ENCODE measurements around the gene SETD9.

DNA sequence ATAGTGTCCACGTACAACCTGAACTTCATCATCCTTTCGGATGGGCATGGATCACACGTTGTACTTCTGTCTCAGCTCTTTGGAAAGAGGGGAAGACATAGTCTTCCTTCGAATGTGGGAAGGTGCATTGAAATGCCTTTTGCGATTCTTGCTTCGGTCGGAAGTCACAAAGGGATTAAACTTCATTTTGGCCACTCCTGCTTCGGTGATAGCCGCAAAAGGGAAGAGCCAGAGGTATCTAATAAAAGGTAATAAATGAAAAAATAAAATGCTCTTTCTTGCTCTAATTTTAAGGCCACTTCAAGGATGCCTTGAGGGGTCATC, 271.7 kb upstream of the ANKRD55 start:
- PRO-cap, result no peak
- CAGE, long polyA plus RNA, result no peak

DNA sequence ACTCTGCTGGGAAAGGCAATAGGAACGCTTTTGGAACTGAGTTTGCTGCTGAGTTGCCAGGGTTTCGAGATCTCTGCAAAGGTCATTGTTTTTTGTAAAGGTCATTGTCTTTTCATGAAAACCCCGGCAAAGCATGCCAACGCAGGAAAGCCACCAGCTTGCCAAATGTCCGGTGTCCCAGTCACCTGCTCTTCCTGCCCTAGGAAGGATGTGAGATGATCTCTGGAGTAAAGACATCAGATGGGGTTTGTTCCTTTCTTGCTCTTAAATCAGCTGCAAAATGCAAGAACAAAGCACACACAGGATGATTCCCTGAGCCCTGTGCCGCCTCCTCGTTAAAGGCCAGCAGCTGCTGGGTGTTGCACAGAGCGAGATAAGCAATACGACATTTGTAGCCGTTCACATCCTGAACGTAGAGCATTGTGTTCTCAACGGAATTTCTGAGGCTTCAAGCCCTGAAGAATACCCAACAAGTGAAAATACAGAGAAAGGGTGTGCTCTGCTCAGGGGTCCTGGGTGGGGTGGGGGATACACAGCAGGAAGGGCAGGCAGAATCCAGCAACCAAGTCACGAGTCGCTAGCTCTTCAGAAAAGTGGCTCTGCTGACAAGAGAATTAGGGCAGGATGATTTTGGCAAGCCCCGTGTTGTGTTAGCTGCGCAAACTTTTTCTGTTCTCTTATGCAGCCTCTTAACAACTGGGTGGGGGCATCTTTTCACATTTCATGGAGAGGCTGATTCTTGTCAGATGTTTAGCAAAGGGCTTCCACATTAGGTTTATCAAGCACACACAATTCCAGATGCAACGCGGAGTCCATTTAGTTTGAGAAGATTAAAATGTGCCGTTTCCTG, 229.2 kb upstream of the MAP3K1 start:
- PRO-cap, result no peak
- CAGE, long polyA plus RNA, result no peak

GRCh38 chr5:56638203-56638696, 177.1 kb upstream of the MAP3K1 start:
- PRO-cap, result no peak
- CAGE, long polyA plus RNA, result no peak

GRCh38 chr5:56686139-56687257, 128.9 kb upstream of the MAP3K1 start:
- PRO-cap, result unidirectional peak, minus-strand start at chr5:56686508; bidirectional peak, plus-strand start at chr5:56686983, minus-strand start at chr5:56686831
- CAGE, long polyA plus RNA, result no peak

DNA sequence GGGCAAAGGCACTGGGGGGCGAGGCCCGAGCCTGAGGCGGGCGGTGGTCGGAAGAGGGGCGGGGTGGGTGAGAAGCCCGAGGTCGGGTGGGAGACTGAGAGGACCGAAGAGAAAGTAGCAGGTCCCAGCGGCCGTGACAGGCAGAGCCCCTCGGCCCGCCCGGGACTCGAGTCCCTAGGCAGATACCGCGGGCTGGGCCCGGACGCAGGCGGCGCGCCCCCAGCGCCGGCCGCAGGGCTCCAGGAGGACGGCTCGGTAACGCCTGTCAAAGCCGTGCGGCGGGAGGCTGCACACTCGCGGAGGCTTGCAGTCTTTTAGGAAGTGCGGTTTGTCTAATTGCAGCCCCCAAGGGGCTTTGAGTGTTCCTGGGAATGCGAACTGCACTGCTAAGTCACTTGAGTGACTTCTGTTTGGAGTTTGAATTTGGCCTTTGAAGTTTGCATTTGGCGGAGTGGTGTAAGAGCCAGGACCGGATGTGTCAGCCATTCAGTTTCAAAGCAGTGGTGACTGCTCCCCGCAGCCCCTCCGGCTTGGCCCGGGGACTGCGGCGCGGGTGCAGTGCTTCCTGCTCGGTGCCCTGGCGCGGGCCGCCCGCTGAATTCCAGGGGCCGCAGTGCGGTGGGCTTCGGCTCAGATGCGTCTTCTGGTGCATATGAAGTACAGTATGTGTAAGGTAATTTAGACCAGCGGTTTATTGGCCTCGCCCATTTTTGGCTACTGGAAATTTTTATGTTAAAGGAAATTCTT, 1.3 kb downstream of the MAP3K1 start:
- PRO-cap, result bidirectional peak, plus-strand start at position 528 of the sequence, minus-strand start at position 505 of the sequence; bidirectional peak, plus-strand start outside the sequence, minus-strand start at position 654 of the sequence
- CAGE, long polyA plus RNA, result no peak

- PRO-cap, result bidirectional peak, plus-strand start at chr5:56817297, minus-strand start at chr5:56817097; bidirectional peak, plus-strand start at chr5:56817531, minus-strand start at chr5:56817414
- CAGE, long polyA plus RNA, result no peak
Measured at GRCh38 chr5:56817191-56817702, 1.9 kb downstream of the MAP3K1 start.

GRCh38 chr5:56835340-56835901, 20.1 kb downstream of the MAP3K1 start:
- PRO-cap, result no peak
- CAGE, long polyA plus RNA, result no peak

DNA sequence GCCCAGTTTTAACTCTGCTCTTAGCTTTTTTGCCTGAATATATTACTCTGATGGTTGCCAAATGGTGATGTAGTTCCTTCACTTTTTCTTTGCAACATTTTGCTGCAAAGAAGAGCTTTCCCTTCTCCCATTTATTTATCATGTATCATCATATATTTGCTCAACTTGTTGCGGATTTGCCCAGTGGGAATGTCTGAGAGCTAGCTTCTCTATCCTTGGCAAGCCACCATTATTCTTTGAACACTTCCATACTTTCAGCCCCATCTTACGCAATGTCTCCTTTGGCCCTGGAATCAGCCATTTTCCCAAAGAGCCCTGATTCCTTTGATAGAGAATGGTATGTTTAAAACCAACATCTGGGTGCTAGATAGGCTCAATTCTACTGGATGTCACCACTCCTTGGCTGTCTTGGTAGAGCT, 12.7 kb upstream of the SETD9 start:
- PRO-cap, result no peak
- CAGE, long polyA plus RNA, result no peak

GRCh38 chr5:56908982-56909687, at the start of gene SETD9:
Gene SETD9, plus strand, starts transcription at chr5:56909596.
- PRO-cap, result bidirectional peak, plus-strand start at chr5:56909260, minus-strand start at chr5:56909228; bidirectional peak, plus-strand start at chr5:56909531, minus-strand start at chr5:56909454
- CAGE, long polyA plus RNA, result no peak

DNA sequence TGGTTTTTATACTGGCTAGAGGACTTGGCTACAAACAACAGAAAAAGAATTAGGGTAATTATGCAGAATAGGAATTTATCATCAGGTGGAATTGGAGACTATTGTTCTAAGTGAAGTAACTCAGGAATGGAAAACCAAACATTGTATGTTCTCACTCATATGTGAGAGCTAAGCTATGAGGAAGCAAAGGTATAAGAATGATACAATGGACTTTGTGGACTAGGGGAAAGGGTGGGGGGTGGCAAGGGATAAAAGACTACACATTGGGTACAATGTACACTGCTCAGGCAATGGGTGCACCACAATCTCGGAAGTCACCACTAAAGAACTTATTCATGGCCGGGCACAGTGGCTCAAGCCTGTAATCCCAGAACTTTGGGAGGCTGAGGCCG, 51.6 kb upstream of the MIER3 start:
- PRO-cap, result no peak
- CAGE, long polyA plus RNA, result no peak

- PRO-cap, result no peak
- CAGE, long polyA plus RNA, result no peak
Measured at GRCh38 chr5:58112984-58113704, 346.7 kb downstream of the PLK2 start.

- PRO-cap, result no peak
- CAGE, long polyA plus RNA, result no peak
Measured at GRCh38 chr5:58459351-58459659, 581 bp downstream of the PLK2 start.

DNA sequence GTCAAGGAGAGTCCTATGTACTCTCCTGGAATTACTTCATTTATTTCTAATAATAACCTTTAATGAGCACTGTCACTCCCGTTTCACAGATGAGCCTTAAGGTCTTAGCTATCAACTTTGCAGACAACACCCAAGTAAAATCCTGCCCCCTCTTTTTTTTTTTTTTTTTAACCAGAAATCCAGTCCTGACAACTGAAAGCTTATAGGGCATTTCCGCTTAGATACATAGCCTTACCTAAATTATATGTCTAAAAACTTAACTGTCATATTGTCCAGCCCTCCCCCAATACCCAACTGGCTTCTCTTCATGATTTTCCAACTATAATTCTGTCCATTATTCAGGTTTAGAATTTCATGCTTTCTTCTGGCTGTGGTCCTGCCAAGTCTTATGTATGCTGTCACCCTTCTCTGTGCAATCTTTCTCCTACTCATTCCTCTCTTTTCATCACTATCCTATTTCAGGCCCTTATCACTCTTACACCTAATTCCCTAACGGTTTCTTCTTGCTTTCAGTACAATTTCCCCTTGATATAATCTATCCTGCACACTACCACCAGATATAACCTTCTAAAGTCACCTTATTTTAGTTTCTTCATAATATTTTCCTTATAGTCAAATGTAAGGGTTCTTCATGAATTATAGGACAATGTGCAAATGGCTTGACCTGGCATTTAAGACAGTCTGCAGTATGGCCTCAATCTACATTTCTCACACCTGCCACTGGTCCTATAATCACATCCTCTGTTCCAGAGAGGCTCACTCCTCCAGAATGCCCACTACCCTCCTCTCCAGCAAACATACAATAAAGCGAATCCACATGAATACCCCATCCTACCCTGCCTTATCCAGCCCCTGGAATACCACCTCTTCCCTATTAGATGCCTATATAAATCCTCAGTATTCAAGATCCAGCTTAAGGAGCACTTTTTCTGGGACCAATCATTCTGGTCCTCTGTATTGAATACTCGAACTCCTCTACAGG, 436.2 kb downstream of the RAB3C start:
- PRO-cap, result no peak
- CAGE, long polyA plus RNA, result no peak

DNA sequence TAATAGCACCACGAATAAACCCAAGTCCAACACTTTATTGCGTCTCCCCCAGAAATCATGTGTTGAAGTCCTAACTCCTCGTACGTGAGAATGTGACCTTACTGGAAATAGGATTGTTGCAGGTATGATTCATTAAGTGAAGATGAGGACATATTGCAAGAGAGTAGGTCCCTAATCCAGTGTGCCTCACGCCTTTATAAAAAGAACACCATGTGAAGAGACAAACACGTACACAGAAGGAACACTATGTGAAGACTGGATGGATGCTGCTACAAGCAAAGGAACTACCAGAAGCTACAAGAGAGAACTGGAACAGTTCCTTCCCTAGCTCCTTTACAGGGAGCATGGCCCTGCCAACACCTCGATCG, 276.2 kb downstream of the PDE4D start:
- PRO-cap, result no peak
- CAGE, long polyA plus RNA, result no peak

DNA sequence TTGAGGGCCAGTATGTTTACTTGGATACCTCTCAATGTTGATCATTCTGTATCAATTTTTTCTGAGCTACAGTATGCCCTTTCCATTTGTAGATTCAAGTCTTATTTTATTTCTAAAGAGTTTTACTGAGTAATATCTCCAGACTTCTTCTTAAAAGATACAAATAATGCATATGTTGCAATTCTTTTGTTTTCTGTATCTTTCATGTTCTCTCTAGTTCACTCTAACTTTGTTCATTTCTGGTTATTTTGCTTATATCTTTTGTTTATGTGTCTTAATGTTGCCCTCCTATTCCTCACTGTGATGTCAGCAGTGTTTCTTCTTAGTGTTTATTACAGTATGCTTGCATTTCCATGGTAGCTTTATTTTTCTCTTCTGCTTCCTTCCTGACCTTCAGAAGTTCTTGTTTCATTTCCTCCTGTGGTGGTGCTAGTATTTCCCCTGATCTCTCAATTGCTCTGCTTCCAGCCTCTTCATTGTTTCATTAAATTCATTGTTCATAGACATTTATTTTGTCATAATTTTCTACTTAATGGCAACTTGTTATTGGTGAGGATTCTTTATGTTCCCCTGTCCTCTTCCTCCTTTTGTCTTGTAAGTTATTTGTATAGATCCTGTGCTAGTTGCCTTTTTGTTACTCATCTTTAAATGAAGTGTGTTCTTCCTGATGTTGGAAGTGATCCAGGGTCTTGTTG, 160.8 kb downstream of the DEPDC1B start:
- PRO-cap, result bidirectional peak, plus-strand start at position 412 of the sequence, minus-strand start at position 305 of the sequence
- CAGE, long polyA plus RNA, result no peak

- PRO-cap, result no peak
- CAGE, long polyA plus RNA, result no peak
Measured at GRCh38 chr5:61279964-61280520, 52.0 kb upstream of the ZSWIM6 start.

DNA sequence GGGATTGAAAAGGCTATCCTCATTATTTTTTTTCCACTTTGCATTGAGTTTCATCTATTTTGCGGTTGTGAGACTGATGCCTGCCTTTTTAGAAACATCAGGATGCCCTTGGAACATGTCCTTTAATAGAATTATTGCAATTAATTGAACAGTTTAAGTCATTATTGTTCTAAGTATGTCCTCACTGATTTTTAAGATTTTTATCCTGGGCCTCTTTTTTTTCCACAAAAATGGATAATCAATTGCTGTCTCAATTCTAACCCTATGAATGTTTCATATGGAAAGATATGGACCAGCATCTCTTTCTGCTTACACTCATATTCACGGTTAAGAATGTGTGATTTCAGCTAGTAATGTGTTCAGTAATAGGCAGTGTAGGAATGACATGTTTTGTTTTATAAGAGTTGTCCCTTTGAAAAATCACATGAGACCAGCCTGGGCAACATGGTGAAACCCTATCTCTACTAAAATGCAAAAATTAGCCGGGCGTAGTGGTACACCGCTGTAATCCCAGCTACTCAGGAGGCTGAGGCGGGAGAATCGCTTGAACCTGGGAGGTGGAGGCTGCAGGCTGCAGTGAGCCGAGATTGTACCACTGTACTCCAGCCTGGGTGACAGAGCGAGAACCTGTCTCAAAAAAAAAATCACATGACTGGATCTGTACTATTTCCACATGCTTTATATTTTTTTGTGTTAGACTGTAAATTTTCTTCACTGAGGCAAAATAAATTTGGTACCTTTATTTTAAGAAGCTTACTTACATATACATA, 6.9 kb downstream of the ZSWIM6 start:
- PRO-cap, result no peak
- CAGE, long polyA plus RNA, result no peak

DNA sequence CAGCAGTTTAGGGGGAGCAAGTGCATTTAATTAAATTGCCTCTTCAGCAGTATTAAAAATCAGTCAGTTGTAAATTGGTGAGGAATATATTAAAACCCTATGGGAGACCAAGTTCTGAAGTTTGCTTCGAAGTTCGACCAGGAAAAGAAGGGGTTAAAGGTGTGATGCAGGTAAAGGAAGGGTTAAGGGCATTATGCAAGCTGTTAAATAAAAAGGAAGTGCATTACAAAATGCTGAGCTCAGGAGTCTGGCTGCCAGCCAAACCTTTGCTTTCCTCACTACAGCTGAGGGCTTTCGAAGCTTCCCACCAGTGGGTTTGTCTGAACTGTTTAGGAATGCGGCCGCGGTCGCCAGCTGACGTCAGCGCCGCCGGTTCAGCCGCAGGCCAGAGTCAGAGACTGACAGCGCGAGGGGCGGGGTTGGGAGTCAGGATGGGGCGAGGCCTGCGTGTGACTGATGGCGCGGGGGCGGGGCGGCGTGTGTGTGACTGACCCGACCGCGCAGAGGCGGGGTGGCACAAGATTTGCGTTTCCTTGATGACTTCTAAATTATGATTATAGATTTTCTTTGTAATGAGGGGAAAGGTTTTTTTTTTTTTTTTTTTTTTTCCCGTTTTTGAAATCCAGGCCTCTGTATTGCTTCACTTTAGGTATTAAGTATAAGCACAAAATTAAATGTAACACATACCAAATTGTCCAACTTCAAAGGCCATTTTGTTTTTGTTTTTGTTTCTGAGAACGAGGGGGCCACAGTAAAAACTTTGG, 76.6 kb downstream of the ZSWIM6 start:
- PRO-cap, result no peak
- CAGE, long polyA plus RNA, result no peak

DNA sequence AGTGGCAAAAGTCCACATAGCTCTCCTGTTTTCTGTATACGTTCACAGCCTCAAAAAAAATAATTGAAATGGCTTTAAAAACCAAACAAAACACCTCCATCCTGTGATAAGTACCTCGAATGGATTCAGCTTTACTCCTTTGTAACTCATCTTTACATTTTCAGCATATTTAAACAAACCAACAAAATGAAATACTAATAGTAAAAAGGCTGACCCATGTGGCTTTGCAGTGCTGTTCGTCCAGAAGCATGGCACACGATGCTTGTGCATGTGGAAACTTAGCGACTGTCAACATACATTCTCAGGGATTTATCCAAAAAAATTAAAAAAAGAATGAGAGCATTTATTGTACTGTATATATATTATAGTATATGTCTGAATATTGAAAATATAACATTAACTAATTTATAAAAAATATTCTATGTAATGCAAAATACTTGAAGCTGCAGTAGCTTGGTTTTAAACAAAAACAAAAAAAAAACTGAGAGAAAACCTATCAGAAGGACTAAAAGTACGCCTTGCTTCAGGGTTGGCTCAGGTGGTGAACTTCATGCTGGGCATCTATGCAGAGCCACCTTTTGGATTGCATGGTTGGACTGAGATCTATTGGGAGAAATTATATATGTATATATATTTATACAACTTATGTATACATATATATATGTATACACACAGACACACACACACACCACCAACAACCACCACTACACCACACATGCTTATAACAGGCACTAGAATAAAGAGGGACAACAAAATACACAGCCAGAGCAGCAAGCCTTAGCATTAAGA, 212.7 kb downstream of the ZSWIM6 start:
- PRO-cap, result no peak
- CAGE, long polyA plus RNA, result no peak

GRCh38 chr5:61666229-61666799, 334.3 kb downstream of the ZSWIM6 start:
- PRO-cap, result no peak
- CAGE, long polyA plus RNA, result no peak